Gastroesophageal sphincter (tissue), 4 donors: ENCODE results near the genes GDF10, ERCC6 and C10orf53.

- PRO-cap: no peak
- RAMPAGE, long total RNA, 4 experiments: no peak in any of the 4 experiments
Measured at GRCh38 chr10:46091468-46091890, 45.4 kb upstream of the MSMB start.

DNA sequence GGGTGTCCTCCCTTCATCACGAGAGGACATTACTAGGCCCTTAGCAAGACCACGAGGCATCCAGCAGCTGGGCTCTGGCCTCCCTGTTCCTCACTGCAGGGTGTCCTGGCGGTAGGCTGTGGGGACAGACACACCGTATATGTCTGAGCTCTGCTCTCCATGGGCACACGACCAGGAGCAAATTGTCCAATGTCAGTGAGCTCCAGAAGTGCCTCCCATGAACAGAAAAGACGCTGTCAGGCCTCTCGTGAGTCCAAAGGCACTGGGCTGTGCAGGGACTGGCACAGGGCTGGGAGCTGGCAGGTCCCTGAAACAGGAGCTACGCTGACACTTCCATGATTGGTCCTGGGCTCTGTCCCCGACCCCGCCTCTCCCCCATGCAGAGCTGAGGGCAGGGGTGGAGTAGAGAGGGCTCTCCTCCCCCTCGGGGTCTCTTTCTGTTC, 12.8 kb downstream of the ANTXRL start:
- PRO-cap: no peak
- RAMPAGE, long total RNA, 4 experiments: no peak in any of the 4 experiments

- PRO-cap: no peak
- RAMPAGE, long total RNA, 4 experiments: no peak in any of the 4 experiments
Measured at GRCh38 chr10:46309074-46309389, 22.2 kb downstream of the ANTXRL start.

GRCh38 chr10:46786493-46787624, 124.4 kb upstream of the PTPN20 start:
- PRO-cap: bidirectional peak, plus-strand start at chr10:46786874, minus-strand start at chr10:46786790
- RAMPAGE, long total RNA, 4 experiments: start-site peak on the plus strand in 2 of 4 experiments, at chr10:46786679-46786876 at its widest, 18 to 48 reads per replicate

GRCh38 chr10:47004943-47005151, 93.6 kb downstream of the PTPN20 start:
- PRO-cap: no peak
- RAMPAGE, long total RNA, 4 experiments: no peak in any of the 4 experiments

DNA sequence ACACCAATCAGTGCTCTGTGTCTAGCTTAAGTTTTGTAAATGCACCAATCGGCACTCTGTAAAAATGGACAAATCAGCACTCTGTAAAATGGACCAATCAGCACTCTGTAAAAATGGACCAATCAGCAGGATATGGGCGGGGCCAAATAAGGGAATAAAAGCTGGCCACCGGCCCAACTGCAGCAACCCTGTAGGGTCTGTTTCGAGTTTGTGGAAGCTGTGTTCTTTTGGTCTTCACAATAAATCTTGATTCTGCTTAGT, 133.2 kb upstream of the GDF10 start:
- PRO-cap: no peak
- RAMPAGE, long total RNA, 4 experiments: no peak in any of the 4 experiments

GRCh38 chr10:47299939-47300979, at the start of gene GDF10:
TSS of gene GDF10 (plus strand) at chr10:47300197.
- PRO-cap: bidirectional peak, plus-strand start at chr10:47300367, minus-strand start at chr10:47300125
- RAMPAGE, long total RNA, 4 experiments: no peak in any of the 4 experiments

DNA sequence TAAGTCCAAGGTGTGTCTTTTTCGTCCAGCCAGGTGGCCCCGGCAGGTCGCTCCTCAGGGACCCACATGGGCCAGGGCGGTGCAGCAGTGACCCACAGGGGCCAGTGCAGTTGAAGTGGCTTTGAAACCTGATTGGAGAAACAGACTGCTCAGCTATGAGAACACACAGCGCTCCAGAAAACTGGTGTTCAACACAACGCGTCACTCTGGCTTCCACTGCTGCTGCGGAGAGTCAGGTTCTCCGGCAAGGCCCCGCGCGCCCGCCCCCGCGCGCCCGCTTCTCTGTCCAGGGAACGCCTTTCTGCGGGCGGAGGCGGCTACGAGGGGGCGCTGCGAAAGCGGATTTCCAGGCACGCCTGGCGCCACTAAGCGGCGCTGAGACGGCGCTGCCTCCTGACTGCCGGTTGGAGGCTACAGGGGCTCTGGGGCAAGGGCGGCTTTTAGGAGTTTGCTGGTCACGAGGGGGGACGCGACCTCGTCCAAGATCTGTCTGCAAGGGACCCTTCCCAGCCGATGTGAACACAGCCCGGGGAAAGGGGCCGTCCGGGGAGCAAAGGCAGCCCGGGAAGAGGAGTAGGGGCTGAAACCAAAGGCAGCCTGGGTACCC, 22.7 kb downstream of the ANXA8 start:
- PRO-cap: no peak
- RAMPAGE, long total RNA, 4 experiments: no peak in any of the 4 experiments

- PRO-cap: unidirectional peak, plus-strand start at chr10:47705999
- RAMPAGE, long total RNA, 4 experiments: start-site peak on the plus strand in 2 of 4 experiments, at chr10:47706026-47706052 at its widest, 32 to 45 reads per replicate
Measured at GRCh38 chr10:47705584-47706434, 57.6 kb downstream of the SYT15B start.

DNA sequence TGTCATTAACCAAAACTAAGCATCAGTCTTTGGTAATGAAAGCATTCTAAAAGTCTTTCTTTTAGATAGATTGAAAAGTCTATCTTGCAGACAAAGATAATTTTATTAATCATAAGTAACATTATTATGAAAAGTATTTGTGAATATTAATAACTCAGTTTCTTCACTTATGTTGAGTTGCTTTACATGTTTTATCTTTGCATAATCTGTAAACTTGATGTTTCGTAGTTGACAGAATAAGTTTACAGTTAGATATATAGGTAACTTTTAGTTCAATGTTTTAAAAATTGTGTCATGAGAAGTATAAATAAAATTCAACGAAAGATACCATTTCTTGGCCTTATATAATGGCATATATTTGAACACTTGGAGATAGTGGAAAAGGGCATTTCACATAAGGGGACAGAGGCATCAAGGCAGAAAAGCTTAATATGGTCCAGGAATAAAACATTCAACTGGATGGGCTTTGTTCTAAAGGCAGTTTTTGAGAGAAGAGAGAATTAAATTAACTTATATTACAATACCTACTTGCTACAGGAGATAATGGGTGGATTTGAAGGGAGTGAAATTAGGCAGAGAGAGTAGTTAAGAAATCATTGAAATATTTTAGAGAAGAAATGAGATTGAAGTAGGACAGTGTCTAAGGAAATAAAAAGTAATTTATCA, 61.1 kb downstream of the MAPK8 start:
- PRO-cap: no peak
- RAMPAGE, long total RNA, 4 experiments: no peak in any of the 4 experiments

- PRO-cap: no peak
- RAMPAGE, long total RNA, 4 experiments: no peak in any of the 4 experiments
Measured at GRCh38 chr10:48372394-48372863, 66.0 kb downstream of the MAPK8 start.

DNA sequence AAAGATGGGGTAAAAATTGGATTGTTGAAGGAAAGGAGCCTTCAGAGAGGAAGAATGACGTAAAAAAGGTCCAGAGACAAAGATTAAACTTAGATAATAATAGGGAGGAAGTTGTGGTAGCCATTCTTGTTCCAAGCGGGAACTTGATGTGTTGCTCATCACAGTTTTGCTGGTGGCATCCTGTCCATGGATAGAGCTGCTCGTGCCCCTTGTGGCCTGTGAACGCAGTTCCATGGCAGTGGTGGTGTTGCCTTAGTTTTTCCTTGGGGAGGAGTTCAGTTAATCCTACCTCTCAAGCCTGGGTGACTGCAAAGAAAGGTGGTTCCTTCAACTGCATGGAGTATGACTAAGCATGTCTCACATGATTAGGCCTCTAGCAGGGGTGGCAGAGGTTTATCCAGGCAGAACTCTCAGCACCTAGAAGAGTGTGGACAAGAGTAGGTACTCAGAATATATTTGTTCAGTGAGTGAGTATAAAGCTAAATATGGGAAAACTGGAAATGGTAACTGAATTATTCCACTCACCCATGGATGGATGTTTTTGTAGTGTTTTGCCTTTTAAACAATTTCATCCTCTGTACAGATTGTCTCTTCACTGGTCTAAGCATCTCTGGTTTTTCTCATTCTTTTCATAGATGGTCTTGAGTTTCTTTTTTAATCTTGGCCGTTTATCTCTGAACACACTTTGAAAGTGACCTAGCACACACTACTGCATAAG, 99.8 kb downstream of the MAPK8 start:
- PRO-cap: no peak
- RAMPAGE, long total RNA, 4 experiments: no peak in any of the 4 experiments

- PRO-cap: no peak
- RAMPAGE, long total RNA, 4 experiments: no peak in any of the 4 experiments
Measured at GRCh38 chr10:48577037-48577455, 27.8 kb downstream of the ARHGAP22 start.

DNA sequence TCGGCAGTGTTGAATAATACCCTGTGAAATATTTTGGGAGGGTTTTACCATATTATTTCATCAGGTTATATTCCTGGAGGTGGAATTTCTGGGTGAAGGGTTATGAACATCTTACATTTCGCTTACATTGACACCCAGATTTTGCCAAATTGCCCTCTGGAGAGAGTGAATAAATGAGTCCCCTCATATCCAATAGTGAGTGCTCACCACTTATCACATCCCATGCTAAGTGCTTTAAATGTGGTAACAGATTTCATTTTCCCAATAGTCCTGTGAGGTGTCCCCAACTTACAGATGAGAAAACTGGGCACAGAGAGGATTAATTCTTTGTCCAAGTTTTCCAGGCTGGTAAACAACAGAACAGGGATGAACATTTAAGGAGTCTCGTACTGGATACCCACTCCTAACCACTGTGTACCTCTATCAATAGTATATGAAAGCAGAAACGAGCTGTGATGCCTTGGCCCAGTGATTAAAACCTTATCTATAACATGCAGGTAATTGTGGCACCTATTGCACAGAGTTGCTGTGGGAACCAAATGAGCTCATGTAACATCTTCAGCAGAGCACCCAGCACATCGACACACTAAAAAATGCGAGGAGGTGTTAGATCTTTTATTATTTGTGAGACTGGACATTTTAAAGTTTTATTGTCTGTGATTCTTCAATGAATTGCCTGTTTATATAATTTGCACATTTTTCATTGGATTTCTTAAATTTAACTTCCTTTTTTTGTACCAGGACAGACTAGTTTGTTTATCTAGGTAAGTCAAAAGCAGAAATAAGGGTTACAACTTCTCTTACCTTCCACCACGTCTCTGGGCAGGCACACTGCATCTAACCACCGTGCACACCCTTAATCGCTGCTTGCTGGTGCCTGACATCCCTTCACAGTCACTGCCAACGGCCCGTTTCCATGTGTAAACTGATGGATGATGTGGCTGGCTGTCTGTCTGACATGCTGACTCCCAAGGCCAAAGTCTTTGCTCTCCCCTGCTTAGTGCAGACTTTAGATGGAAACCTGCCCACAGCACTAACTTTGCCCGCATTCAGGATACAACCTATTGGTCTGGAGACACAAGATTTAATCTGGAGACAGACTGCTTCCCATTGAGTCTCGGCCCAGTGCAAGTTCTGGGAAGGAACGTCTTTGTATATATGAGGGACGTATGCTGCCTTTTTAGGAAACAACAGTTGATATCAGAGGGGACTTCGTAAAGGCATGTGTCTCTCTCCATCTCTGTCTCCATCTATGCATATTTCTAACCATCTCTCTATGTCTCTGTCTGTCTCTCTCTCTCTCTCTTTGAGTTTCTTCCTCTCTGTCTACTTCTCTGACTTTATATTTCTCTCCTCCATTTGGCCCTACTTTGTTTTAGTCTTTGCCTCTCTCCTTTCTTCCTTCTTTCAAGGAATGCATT, 1.3 kb downstream of the TMEM273 start:
- PRO-cap: unidirectional peak, plus-strand start at position 1,186 of the sequence
- RAMPAGE, long total RNA, 4 experiments: no peak in any of the 4 experiments

GRCh38 chr10:49359879-49360495, 35.9 kb downstream of the DRGX start:
- PRO-cap: no peak
- RAMPAGE, long total RNA, 4 experiments: no peak in any of the 4 experiments

- PRO-cap: unidirectional peak, plus-strand start at chr10:49538855; bidirectional peak, plus-strand start at chr10:49539225, minus-strand start at chr10:49539033
- RAMPAGE, long total RNA, 4 experiments: start-site peak on the minus strand in 4 of 4 experiments, at chr10:49539016-49539046 at its widest, 22 to 51 reads per replicate
Measured at GRCh38 chr10:49538690-49539392, at the start of gene ERCC6. TSS of gene ERCC6 (minus strand) at chr10:49539121.

- PRO-cap: no peak
- RAMPAGE, long total RNA, 4 experiments: no peak in any of the 4 experiments
Measured at GRCh38 chr10:49679180-49679960, at the start of gene C10orf53. TSS of gene C10orf53 (plus strand) at chr10:49679651.

GRCh38 chr10:49988502-49988877, 284 bp downstream of the AGAP6 start:
- PRO-cap: no peak
- RAMPAGE, long total RNA, 4 experiments: no peak in any of the 4 experiments

DNA sequence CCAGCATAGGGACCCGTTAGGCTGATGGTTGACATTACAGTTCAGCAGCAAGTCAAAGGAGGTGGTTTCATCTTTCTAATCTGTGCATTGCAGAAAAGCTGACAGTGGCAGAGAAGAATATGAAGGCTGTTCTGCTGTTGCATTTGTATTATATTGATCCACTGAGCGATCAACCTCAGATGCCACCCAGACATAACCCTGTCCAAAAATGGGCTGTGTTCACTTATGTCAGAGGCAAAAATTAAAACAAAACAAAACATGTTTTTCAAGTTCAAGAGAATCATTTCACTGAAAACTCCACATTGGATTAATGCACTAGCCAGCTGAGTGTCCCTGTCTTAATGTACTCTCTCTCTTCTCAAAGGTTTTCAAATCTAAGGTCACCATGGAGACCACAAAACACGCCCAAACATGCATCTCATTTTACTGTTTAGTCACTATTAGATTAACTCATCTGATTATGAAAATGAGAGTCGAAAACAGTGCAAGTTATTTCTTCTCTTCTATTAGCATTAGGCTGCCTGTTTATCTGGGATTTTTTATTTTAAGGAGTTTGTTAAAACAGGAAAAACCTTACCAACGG, 70.7 kb upstream of the ASAH2 start:
- PRO-cap: no peak
- RAMPAGE, long total RNA, 4 experiments: no peak in any of the 4 experiments

- PRO-cap: no peak
- RAMPAGE, long total RNA, 4 experiments: no peak in any of the 4 experiments
Measured at GRCh38 chr10:50332779-50333039, 81.4 kb upstream of the ASAH2 start.